Monocyte (primary cell): ENCODE measurements around the genes LACRT, OR6C6 and OR6C4.

- PRO-cap, 2 experiments, result no peak in any of the 2 experiments
Observed at GRCh38 chr12:54029318-54030292, 1.4 kb downstream of the HOXC6 start.

DNA sequence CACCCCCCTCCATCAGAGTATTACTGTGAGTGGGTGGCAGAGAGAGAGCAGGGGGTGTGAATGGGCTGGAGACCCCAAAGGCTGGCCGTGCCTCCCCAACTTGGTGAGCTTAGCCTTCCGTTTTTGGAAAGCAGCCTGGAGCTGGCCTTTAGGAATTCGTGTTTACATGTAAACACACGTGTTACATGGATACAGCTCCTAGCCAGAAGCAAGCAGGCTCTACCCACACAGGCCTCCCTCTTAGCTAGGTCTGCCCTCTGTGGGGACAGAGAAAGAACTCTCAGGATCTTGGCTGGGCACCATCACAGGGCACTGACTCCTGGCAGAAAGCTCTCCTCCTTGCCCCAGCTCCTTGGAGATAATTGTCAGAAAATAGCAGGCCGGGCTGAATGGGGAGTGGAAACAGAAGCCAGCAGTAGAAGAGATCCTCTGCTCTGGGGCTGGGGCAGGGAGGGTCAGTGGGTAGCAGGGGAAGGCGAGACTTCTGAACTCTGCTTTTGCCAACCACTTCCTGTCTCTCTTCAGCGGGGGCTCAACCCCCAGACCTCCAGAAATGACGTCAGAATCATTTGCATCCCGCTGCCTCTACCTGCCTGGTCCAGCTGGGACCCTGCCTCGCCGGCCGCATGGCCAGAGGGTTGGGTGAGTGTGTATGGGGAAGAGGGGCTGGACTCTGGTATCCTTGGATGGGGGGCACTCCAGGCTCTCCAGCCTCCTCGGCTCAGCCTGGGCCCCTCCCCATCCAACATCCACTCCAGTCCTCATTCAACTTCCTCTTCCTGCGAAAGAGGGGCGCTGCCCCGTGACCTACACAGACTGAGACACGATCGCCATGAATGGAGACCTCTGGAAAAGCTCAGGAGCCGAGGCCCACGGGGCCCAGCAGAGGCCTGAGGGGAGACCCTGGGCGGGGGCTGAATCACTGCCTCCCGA is 734 bp upstream of the HOXC4 start:
- PRO-cap, 2 experiments, result no peak in any of the 2 experiments

- PRO-cap, 2 experiments, result no peak in any of the 2 experiments
Observed at GRCh38 chr12:54077790-54078519, 24.3 kb downstream of the HOXC4 start.

GRCh38 chr12:54090354-54090677 is 36.7 kb downstream of the HOXC4 start:
- PRO-cap, 2 experiments, result no peak in any of the 2 experiments

DNA sequence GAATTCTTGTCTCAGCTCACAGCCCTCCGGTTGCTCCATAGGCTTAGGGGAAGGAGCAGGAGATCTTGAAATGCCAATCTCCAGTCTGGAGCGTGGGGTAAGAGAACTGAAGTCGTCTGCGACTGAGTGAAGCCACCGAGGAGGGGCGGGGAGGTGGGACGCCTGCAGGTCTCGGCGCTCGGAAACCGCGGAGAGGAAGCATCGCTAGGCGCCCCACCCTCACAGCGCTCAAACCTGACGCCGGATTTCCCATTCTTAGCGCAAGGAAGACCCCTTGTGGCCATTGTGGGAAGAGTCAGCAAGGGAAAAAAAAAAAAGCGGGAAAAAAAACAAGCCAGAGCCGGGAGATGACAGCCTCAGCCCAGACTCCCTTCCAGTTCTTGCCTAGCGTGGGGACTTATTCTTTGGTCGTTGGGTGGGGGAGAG is 28.2 kb upstream of the SMUG1 start:
- PRO-cap, 2 experiments, result no peak in any of the 2 experiments

GRCh38 chr12:54324416-54325039 is 403 bp upstream of the COPZ1 start:
- PRO-cap, 2 experiments, result no peak in any of the 2 experiments

GRCh38 chr12:54351752-54352670 is 12.3 kb downstream of the GPR84 start:
- PRO-cap, 2 experiments, result no peak in any of the 2 experiments

DNA sequence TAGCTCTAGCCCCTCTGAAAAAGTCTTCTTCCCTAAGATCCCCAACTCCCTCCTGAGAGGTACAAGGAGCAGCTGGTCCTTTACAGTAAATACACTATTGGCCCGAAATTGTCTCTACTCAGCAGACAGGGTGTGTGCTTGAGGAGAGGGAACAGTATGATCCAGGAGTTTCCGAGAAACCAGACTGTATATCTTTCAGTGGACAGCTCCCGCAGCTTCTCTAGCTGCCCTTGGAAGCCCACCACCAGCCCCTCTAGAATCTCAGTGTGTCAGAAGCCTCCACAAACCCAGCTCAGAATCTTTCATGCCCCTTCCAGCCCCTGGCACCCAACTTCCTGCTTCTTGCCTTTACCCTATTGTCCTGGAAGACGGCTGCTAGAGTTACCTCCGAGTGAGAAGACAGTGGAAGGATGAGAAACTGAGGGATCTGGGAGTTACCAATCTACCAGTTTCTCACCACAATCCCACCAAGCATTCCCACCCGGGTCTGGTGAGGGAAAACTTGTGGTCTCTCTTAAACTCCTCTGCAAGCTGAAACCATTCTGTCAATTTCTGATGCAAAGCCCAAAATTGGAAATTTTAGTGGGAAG is 7.9 kb downstream of the GPR84 start:
- PRO-cap, 2 experiments, result peak in 1 of 2 experiments; most common minus-strand start position 300 of the sequence (in 1)

- PRO-cap, 2 experiments, result peak in 2 of 2 experiments; most common minus-strand start chr12:54368600 (in 1)
Observed at GRCh38 chr12:54368331-54369224, 4.3 kb upstream of the GPR84 start.

GRCh38 chr12:54429232-54429633 is 10.2 kb upstream of the ITGA5 start:
- PRO-cap, 2 experiments, result peak in 1 of 2 experiments; most common plus-strand start chr12:54429321 (in 1)

DNA sequence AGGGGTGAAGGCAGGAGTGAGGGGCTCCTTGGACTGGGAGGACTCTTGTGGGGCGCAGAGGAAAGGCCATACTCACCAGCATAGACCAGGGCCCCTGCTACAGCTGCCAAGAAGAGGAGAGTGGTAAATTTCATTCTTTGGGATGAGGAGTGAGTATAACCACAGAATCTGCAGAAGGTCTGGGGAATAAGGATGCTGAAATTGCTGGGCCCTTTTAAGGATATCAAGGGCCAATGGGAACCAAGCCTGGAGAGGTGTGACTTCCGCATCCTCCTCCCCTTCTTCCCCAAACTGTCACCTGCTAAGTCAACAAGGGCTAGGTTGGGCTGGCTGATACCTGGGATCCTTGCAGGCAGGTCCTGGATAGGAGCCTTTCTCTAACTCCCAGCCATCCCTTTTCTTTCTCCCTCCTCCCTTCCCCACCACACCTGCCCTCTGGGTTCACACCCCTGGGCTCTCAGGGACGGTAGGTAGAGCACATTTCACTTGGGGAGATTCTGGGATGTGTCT is at the start of gene LACRT:
LACRT (minus strand) TSS at position 188 of the 510 bp plus-strand sequence.
- PRO-cap, 2 experiments, result no peak in any of the 2 experiments

DNA sequence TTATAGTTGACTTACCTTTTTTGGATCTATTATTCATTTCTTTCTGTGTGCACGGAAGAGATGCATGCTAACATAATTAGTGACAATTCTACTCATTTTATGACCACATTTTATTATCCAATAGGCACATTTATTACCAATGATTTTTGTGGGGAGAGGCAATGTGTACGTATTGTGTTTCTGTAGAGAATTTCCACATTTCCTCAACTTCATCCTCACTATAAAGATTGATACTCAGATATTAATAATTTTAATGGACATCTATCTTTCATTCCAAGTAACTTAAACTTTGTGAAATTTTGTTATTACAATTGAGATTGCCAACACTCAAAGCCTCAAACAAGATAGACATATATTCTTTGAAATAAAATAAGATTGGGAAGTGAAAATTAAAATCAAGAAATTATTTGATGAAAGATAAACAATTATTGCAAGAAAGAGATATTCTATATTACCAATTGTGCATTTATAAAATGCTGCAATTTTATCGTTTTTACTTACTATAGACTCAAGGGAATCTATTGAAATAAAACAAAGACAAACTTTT is at the start of gene OR6C6:
OR6C6 (minus strand) TSS at position 266 of the 547 bp plus-strand sequence.
- PRO-cap, 2 experiments, result no peak in any of the 2 experiments

DNA sequence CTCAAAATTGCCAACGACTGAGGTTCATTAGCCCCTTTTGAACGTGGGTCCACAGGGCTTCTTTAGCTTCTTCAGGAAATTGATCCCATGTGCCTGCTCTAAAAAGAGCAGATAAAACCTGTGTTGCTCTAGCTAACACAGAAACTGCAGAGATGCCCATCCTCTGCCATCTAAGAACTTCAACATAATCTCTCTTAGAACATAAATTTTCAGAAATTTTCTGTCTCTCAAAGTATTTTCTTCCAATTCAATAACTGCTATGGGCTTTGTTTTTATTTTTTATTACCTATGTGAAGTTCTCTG is at the start of gene OR6C4:
OR6C4 (plus strand) TSS at position 151 of the 303 bp plus-strand sequence.
- PRO-cap, 2 experiments, result no peak in any of the 2 experiments

- PRO-cap, 2 experiments, result no peak in any of the 2 experiments
Observed at GRCh38 chr12:55705367-55706114, 2.2 kb downstream of the ITGA7 start.

- PRO-cap, 2 experiments, result peak in 2 of 2 experiments; most common minus-strand start chr12:55723063 (in 1)
Observed at GRCh38 chr12:55722989-55723378, 2.8 kb downstream of the RDH5 start.

DNA sequence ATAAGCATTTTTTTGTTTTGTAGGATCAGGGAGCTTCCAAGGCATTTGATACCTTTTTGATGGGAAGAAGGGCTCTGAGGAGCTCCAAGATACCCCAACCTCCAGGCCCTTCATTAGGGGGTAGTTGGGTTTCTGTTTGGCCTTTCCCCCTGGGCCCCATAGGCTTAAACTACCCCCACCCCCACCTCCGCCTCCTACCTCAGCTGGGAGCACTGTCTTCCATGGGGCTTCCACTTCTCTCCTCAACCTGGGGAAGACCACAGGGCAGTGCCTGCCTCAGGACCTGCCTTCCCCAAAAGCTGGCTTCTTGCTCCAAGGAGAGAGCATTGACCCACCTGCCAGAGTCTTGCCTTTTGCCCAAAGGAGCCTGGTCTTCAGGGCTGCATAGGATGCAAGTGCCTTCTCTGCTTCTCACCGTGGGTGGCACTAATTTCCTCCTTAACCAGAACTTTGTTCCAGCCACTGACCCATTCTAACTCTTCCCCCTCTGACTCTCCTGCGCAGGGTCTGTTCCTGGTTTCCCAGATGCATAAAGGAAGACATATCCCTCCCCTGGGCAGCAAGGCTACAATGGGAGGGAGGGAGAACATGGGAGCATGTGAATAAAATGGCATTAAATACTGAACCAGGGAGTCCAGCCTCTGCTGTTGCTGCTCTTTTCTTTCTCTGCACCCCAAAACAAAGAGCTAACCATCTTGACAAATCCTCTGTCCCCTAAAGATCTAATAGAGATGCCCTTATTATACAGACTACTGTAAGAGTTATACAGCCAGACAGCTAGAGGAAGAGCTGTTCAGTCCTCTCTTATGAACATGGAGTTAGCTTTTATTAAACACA is 6.5 kb upstream of the DNAJC14 start:
- PRO-cap, 2 experiments, result no peak in any of the 2 experiments

- PRO-cap, 2 experiments, result no peak in any of the 2 experiments
Observed at GRCh38 chr12:55925722-55926197, 1.9 kb downstream of the PYM1 start.

GRCh38 chr12:55991293-55991698 is 5.8 kb upstream of the SUOX start:
- PRO-cap, 2 experiments, result no peak in any of the 2 experiments

DNA sequence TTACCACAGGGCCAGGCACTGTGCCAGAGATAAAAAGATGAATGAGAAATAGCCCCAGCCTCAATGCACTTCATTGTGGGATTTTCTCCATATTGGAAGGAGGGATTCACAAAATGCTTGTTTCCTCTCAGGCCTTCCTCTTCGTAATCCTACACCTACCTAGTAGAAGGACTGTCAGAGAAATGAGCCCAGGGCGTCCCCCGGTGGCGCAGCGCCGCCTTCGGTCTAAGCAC is 336 bp upstream of the RPS26 start:
- PRO-cap, 2 experiments, result no peak in any of the 2 experiments

DNA sequence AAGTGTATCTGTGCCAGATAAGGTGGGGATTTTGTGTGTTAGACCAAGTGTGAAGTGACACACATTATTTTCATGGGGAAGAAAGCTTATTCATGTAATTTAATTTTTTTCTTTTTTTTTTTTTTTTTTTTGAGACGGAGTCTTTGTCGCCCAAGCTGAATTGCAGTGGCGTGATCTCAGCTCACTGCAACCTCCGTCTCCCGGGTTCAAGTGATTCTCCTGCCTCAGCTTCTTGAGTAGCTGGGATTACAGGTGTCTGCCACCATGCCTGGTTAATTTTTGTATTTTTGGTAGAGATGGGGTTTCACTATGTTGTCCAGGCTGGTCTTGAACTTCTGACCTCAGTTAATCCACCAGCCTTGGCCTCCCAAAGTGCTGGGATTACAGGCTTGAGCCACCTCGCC is 2.5 kb downstream of the RPS26 start:
- PRO-cap, 2 experiments, result peak in 1 of 2 experiments; most common plus-strand start position 230 of the sequence (in 1)